Mucosa of descending colon (tissue), 1 donor: ENCODE data around the genes MYH2 and TMEM220.

- PRO-cap: no peak
Observed at GRCh38 chr17:9842198-9842914, 16.6 kb downstream of the GLP2R start.

- PRO-cap: no peak
Observed at GRCh38 chr17:10021187-10021817, 116.2 kb upstream of the RCVRN start.

- PRO-cap: no peak
Observed at GRCh38 chr17:10040555-10040987, 135.5 kb upstream of the RCVRN start.

DNA sequence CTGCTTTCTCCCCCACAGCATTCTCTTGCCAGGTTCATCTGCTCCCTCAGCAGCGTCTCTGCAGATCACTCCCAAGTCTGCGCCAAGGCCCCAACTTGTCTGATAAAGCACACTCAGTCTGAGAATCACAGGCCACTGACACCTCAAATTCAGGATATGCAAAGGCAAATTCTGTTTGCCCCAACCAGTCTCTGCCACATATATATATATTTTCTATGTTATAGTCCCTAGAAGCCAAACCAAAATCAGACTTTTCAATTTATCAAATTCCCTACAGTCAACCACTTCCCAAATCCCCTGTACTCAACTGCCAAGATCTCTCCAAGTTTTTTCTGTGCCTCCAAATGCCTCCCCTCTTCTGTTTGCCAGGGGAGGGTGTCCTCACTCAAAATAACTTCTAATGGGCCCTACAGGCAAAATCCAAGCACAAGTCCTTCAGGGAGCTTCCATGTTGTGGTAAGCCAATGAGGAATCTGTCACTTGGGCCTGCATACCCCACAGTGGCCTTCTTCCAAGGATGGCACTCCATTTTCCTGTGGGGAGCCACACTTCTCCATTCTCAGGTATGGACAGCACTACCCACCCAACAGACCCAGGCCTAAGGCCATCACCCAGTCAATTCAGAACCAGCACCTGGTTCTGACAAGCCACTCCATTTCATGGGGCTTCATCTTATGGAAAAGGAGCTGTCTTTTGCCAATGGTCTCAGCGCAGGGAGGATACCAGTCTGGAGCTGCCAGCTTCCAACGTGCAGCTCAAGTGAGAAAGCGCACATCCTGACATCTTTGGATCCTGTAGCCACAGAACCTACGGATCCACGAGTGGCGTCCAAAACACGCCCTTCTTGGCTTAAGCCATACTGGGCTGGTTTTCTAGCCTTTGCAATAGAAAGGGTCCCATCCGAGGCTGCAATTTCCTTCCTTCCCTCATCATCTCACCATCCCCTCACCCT, 102.1 kb downstream of the GAS7 start:
- PRO-cap: no peak

DNA sequence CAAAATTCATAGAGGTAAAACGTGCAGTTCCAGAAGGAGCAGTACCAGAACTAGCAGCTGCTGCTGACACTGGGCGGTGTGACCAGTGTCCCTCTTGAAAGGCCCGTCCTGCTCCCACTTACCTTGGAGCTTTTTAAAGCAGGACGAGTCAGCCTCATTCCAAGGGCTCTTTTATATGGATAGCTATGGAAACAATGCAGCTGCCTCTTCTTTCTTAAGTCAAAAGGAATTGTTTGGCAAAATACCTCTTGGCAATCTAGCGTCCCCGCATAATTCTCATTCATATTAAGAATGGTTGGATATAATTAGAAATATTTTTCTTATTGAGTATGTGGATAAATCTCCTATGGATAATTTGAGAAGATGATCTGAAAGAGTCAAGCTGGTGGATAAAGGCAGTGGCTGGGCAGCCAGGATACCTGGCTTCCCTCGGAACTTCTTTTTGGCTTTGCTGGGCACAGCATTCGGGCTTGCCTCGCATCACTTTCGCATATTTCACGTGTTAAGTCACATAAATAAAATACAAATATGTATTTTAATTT, at the start of gene MYH2:
MYH2 (minus strand) TSS at position 145 of the 542 bp plus-strand sequence.
- PRO-cap: no peak

DNA sequence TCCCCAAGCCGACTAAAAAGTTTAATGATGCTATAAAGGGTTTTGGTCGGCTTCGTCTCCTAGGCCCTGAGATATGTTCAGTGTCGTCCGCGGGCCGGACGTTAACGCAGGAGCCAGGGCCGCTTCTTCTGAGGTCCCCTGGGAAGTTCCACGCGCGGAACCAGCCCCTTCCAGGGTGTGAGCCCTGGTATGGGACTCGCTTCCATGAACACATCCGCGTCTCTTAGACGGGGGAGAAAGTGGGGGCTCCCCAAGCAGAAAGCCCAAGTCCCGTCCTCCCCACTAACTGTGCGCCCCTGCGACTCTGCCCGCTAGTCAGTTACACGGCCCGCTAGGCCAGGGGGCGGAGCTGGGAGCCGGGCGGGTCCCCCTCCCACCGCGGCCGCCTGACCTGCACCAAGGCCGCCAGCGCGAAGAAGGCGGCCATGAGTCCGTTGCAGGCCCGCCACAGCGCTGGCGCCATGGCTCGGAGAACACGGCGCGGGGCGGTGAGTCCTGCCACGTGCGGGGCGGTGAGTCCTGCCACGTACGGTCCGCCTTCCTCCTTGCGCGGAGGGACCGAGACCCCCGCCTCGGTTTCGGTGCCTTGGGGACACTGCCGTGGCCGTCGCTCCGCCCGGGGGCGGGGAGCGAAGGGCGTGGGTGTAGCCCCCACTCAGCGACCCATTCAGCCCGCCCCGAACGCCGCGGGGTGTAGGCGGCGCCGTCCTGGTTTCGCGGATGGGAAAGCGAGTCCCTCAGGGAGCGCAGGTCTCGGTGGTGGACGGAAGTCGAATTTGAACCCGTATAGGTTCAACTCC, at the start of gene TMEM220:
TMEM220 (minus strand) TSS at position 635 of the 800 bp plus-strand sequence.
- PRO-cap: bidirectional peak, plus-strand start at position 399 of the sequence, minus-strand start at position 306 of the sequence; bidirectional peak, plus-strand start at position 740 of the sequence, minus-strand start at position 615 of the sequence

DNA sequence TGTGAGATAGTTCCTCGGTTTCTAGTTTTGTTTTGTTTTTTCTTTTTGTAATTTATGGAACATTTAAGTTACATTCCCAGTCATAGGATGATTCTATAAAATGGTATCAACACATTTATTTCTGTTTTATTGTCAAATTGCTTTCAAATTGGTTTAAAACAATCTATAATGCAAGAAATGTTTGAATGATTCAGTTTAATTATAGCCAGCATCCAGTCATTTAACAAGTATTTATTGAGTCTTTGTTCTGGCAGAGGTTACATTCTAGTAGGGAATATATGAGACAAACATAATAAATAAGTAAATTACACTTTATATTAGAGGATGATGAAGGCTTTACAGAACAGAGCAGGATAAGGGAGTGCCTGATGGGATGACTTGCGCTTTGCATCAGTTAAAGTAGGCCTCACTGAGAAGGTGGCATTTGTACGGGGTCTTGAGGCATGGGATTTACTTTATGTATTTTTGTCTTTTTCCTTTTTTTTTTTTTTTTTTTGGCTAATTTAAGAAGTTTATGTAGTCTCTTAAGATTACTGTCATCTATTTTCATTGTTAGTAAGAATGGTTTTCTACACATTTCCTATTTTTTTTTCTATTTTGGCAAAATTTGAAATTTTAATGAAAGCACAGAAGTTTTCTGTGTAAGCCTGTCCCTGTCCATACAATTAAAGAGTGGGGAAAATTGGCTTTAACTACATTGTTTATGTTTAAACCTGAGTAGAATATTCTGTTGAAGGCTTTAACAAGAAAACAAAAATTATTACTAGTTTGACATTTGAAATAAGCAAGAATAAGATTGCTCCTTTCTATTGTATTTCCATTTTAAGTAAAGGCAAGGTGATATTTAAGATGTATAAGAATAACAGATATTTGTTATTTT, 86.5 kb downstream of the MAP2K4 start:
- PRO-cap: no peak

- PRO-cap: no peak
Observed at GRCh38 chr17:12619406-12619964, 46.2 kb upstream of the MYOCD start.

GRCh38 chr17:12622590-12622988, 43.1 kb upstream of the MYOCD start:
- PRO-cap: no peak

DNA sequence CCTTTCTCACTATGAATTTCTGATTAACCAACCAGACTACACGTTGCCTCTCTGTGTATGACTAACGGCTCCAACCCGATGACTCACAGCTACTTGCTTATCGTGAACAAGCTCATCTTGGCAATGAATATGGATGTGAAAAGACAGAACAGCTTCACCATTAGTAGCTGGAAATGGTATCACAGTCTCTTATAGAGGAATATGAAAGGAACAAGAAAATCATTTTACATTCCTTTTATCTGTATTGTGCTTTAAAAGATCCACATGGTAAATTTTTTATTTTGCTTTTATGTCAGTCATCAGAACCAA, 23.7 kb upstream of the ARHGAP44 start:
- PRO-cap: no peak

DNA sequence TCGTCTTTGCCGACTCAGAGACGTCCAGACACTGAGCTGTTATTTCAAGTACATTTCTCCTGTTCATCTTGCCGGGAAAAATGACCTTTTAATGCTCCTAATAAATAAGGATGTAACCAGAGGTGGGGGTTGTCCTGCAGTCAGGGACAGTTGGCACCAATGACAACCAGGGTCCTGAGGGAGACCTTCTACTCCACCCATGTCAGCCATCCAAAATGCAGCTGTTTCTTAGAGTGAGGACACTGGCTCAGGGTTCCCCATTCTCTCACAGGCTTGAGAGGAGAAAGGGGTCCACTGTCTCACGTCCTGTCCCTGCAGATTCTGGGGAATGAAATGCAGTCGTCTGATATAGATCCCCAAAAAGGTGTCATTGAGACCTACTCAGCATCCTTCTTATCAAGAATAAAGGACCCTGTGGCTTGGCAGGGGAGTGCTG, 28.5 kb downstream of the ELAC2 start:
- PRO-cap: no peak

- PRO-cap: no peak
Observed at GRCh38 chr17:12989780-12990784, 27.7 kb downstream of the ELAC2 start.

DNA sequence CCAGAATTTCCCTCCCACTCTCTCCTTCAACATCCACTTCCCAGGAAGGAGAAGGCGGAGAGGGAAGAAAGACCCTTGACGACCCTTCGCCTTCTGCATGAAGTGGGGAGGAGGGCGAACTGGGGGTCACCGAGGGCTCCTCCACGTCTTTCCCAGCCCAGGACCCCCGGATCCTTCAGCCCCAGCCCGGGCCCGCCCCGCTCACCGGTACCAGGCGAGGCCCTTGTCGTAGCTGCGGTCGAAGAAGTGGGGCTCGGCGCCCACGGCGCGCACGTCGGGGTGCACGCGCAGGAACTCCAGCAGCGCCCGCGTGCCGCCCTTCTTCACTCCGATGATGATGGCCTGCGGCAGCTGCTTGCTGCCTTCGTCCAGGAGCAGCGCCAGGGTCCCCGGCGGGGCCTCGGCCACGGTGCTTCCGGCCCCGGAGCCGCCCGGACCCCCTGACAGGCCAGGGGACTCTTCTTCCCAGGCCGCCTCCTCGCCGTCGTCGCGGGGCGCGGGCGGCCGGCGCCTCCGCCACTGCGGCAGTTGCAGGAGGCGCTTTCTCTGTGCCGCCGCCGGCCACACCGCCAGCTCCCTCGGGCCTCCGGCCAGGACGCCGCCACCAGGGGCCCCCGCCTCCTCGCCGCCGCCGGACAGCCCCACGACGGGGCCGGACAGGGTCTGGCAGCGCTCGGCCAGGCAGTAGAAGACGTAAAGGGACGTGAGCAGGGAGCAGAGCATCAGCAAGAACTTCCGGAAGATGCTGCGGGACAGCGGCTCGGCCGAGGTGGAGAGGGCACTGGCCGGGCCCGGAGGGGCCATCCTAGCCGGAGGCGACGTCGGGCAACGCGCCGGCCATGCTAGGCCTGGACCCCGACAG, 1.2 kb downstream of the HS3ST3A1 start:
- PRO-cap: unidirectional peak, plus-strand start at position 326 of the sequence

DNA sequence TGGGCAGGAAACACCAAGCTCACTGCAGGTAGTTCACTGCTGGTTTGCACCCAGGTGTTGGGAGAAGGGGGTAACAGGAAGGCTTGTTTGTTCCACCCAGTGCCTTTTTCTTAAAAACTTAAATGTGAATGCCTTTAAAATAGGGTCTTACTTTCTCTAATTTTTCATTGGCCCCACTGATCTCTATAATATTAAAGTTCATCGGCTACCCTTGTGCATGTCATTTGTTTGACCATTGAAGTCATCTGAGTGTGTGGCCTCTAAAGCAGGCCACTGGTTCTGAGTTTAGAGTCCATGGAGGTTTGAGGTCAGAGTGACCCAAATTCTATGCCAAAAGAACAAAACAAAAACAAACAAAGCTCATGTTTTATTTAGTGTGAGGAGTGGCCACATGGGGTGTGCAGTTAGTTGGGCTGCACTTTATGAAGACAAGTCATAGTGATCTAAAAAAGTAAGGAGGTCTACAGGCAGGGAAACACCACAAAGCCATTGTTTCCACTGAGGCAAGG, 62.8 kb upstream of the COX10 start:
- PRO-cap: no peak

GRCh38 chr17:14200870-14201572, 35.6 kb downstream of the CDRT15 start:
- PRO-cap: unidirectional peak, plus-strand start at chr17:14201298; unidirectional peak, plus-strand start at chr17:14201405

GRCh38 chr17:14205697-14206493, 30.8 kb downstream of the CDRT15 start:
- PRO-cap: no peak

GRCh38 chr17:14303333-14304120, 2.6 kb downstream of the HS3ST3B1 start:
- PRO-cap: no peak

DNA sequence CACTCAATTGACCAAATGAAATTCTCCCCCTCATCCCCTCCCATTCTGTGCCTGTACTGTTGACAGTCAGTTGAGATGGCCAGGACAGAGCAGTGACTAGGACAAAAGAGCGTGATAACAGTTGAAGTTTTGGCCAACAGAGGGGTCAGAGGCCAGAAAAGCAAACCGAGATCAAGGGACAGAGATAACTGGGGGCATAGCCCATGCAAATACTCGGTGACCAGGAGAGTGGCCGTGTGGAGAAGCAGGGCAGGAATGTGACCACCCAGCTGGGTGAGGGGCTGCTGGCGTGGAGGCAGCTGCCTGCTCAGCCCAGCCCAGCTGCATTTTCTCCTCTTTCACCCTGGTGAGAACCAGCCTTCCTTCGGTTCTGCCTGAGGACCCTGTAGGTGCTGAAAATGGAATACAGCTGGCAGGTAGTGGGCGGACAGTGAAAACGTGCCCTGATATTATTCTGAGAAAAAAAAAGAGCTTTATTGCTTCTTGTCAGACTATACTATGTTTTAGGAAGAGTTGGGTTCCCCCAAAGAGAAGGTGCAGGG, 72.3 kb downstream of the HS3ST3B1 start:
- PRO-cap: no peak

DNA sequence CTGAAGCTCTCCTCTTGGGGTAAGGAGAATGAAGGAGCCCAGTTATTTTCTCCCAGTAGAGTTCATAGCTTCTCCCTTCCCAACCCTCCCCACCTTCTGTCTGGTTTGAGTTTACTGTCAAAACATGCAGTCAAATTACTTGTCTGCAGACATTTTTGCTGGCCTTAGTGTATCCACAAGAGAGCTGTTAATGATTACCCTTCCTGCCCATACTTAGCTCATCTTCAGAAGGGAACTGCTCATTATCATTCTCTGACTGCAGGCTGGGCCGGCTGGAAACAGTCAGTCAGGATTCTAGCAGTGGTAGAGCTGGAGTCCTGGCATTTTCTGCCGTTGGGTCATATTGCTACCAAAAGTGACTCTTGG, 460.1 kb downstream of the HS3ST3B1 start:
- PRO-cap: no peak

GRCh38 chr17:15260272-15261125, 4.6 kb downstream of the PMP22 start:
- PRO-cap: bidirectional peak, plus-strand start at chr17:15260650, minus-strand start at chr17:15260550; bidirectional peak, plus-strand start at chr17:15261015, minus-strand start at chr17:15260759